AG04450 (cell line): Measurements from ENCODE around the gene NEURL1.

DNA sequence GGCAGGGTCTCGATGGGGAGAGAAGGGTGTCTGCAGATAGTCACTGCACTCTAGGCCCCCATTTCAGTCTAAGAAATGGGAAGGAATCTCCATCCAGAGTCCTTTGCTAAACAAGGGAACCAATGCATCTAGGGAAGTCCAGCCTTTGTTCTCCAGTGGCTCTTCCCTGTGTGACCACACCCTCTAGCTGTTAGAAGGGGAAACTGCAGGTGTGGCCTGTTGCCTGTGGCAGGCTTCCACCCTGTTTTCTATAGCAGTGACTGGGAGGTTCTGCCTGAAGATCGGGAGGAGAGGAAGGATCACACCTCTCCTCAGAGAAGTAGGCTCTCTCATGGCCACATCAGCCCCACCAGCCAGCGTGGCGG is 47.8 kb upstream of the TRIM8 start:
- CAGE, long polyA plus RNA, result no peak
- RRBS, result no CpG with 5 or more reads among the region's 4 CpGs

GRCh38 chr10:102648298-102648824 is 4.1 kb downstream of the TRIM8 start:
- CAGE, long polyA plus RNA, result no peak
- RRBS, result no CpG with 5 or more reads among the region's 9 CpGs

DNA sequence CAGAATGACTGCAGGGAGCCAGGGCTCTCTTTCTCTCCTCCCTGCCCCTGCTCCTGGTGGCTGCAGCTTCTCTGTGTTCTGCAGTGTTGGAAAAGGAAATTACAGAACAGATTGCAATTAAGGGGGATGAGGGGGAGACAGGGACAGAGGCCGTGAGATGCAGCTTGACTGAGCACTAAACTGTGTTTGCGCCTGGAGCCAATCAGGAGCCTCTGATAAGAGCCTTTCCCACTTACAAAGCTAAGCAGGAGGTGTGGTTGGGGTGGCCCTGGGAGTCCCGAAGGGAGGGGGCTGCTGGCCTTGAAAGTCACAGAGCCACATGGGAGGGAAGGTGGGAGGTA is 26.6 kb downstream of the TRIM8 start:
- CAGE, long polyA plus RNA, result no peak
- RRBS, result no CpG with 5 or more reads among the region's 3 CpGs

GRCh38 chr10:102673826-102674555 is 29.7 kb downstream of the TRIM8 start:
- CAGE, long polyA plus RNA, result no peak
- RRBS, result no CpG with 5 or more reads among the region's 21 CpGs

DNA sequence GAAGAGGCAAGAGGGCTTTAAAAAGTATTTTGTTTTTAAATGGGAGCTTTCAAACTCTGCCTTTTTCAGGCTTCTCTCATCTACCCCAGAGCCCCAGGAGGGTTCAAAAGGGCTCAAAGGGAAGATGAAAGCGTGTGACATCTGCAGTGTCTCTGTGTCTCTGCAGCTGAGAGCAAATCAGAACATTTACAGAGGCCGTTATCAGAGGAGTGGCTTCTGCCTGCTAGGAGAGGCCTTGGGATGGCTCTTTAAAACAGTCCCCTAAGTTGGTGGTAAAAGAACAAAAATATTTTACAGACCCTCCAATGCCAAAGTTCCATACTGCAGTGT is 30.3 kb downstream of the TRIM8 start:
- CAGE, long polyA plus RNA, result no peak
- RRBS, result no CpG with 5 or more reads among the region's 2 CpGs

GRCh38 chr10:102780930-102781348 is 37.2 kb downstream of the WBP1L start:
- CAGE, long polyA plus RNA, result no peak
- RRBS, result no CpG with 5 or more reads among the region's 2 CpGs

GRCh38 chr10:102796330-102796918 is 40.8 kb downstream of the CYP17A1 start:
- CAGE, long polyA plus RNA, result no peak
- RRBS, result no CpG with 5 or more reads among the region's 10 CpGs

GRCh38 chr10:102849739-102850688 is 4.0 kb upstream of the BORCS7 start:
- CAGE, long polyA plus RNA, result no peak
- RRBS, result no CpG with 5 or more reads among the region's 10 CpGs

DNA sequence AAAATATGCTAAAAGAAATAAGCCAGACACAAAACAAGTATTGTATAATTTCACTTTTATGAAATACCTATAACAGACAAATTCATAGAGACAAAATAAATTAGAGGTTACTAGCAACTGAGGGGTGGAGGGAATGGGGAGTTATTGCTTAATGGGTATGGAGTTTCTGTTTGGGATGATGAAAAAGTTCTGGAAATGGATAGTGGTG is 72.2 kb downstream of the NT5C2 start:
- CAGE, long polyA plus RNA, result no peak

DNA sequence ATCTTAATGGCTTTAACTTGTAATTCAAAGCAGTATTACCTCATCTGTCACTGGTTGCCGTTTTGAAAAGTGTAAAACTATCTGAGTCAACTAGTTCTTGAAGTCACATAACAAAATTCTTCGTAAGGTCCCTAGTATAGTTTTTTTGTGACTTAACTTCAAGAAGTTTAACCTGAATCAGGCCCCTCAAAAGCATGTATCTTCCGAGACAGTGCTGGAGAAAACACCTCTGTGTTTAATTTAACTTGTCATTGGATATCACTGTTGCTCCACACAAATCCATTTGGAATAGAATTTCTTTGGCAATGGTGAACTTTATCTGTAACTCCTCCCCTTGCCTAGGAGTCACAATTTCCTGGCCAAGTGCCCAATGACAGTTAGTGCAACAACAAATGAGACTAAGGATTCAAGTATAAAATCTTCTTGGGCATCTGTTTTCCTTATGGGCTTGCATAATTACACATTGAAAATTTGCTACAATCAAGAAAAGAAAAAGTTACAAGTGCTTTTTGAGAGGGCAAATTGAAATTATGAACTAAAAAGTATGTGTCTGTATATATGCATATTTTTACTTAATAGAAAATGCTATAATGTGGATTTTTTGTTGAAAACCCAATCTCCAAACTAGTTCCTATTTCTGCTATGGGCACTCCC is 47.0 kb downstream of the NT5C2 start:
- CAGE, long polyA plus RNA, result no peak
- RRBS, result no CpG with 5 or more reads among the region's 3 CpGs

- CAGE, long polyA plus RNA, result no peak
- RRBS, result no CpG with 5 or more reads among the region's 6 CpGs
Measured at GRCh38 chr10:103287943-103288596, 11.1 kb downstream of the INA start.

GRCh38 chr10:103471956-103472557 is 7.0 kb downstream of the CALHM3 start:
- CAGE, long polyA plus RNA, result no peak
- RRBS, result no CpG with 5 or more reads among the region's 7 CpGs

- CAGE, long polyA plus RNA, result no peak
- RRBS, result 4% methylated on average over 37 of the region's 99 CpGs
Measured at GRCh38 chr10:103493361-103494145, at the start of gene NEURL1. Gene NEURL1, plus strand, starts transcription at chr10:103493705.

- CAGE, long polyA plus RNA, result no peak
- RRBS, result no CpG with 5 or more reads among the region's 4 CpGs
Measured at GRCh38 chr10:103526779-103527336, 33.4 kb downstream of the NEURL1 start.

DNA sequence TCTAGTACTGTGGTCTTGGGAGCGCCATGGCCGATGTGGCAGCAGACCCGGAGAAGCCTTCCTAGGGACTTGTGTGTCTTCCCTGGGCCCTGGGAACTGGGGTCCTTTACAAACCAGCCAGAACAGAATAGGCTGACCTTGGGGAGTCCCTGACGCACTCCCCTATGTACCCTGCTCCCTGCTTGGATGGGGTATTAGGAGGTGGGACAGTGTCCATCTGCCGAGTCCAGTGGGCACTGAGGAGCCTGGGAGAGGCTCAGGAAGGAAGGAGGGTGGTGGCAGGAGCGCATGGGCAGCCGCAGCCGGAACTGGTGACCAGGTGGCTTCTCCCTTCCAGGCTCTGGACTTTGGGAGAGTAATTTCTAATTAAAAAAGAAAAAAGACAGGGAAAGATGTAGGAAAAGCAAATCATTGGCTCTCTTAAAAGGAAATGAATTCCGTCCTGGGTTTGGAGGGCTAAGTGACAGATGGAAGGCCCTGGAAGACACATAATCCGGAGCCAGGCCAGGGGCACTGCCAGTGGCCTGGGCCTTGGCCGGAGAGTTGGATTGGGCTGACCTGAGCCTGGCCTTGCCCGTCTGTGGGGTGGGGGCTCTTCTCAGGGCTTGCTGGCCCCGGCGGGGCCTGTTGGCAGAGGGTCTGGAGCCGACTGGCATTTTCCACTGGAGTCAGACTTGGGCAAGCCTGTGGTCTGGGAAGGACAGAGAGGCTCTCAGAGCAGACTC is 62.9 kb downstream of the NEURL1 start:
- CAGE, long polyA plus RNA, result no peak
- RRBS, result 76% methylated on average over 3 of the region's 15 CpGs

DNA sequence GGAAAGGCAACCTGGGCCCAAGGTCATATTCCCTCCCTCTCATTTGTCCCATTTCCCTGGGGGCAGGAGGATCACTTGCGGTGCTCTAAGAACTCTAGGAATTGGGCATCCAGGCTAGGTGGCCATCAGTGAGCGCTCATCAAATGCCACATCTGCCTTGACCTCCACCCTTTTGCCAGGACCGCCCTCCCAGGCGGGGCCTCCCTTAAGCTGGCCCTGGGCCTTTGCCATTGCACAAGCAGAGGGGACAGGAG is 63.8 kb downstream of the NEURL1 start:
- CAGE, long polyA plus RNA, result no peak
- RRBS, result no CpG with 5 or more reads among the region's 4 CpGs

- CAGE, long polyA plus RNA, result no peak
- RRBS, result no CpG with 5 or more reads among the region's 3 CpGs
Measured at GRCh38 chr10:103701595-103702584, 153.5 kb downstream of the SH3PXD2A start.

- CAGE, long polyA plus RNA, result no peak
- RRBS, result no CpG with 5 or more reads among the region's 6 CpGs
Measured at GRCh38 chr10:103781454-103782106, 73.8 kb downstream of the SH3PXD2A start.

DNA sequence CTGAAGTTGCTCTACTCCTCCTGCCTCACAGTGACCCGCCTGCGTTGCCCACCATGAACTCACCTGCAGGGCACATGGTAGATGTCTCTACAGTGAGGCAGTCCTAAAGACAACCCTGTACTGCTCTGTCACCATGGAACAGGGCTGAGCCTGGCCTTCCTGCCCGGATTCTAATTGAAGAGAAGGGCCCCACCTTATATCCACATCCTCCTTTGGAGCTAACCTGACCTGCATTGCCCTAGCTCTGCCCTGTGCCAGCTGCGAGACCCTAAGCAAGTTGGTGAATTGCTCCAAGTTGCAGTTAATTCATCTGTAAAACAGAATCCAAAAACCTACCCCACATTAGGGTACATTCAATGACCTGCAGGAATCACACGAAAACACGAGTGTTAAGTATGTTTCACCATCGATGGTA is 4.0 kb downstream of the SH3PXD2A start:
- CAGE, long polyA plus RNA, result no peak
- RRBS, result no CpG with 5 or more reads among the region's 7 CpGs

DNA sequence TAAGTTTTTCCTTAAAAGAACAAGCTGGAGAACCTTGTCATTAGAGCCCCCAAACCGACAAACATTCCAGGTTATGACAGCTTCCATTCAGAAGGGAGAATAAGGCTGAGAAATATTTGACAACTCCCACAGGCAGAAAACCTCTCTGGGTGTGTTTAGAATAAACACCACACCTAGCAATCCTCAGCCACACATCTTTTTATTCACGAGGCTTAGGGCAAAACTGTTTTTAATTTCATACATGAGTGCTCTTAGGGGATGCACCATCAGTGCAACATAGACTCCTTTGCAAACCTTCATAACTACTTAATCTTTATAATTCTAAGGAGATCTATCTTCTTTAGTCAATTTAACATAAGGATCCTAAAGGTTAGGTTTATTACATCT is 24.1 kb downstream of the STN1 start:
- CAGE, long polyA plus RNA, result no peak
- RRBS, result no CpG with 5 or more reads among the region's 2 CpGs